ENCODE results near the genes MMP27 and ZC3H12C.

DNA sequence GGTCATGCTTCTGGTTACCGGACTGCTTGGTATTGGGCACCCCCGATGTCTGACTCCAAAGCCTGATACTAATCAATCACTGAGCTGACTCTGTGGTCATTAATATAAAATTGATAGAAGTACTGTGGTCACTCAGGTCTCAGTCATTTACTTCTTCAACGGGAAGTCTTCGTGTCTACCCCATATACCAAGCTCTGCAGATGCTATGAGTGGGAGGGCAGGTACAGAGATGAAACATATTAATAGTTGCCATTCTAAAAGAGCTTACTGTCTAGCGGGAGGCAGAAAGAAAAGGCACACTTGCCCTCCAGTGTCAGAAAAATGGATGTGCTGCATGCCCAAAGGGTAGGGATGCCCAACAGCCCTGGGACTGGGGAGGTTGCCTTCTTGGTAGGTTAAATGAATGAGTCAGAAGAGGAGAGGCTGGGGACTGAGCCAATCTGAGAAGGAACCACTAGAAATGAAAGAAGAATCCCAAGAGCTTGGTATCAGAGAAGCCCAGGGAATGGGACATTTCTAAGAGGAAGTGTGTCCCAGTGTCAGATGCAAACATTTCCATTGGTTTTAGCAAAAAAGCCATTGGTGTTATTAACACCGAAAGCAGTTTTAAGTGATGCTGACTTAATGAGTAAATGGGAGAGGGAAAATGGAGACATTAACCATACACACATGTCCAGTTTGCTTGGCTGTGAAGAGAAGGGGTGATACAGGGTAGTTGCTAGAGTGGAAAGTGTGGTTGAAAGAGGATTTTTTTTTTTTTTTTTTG is 1.2 kb downstream of the BIRC3 start:
- PRO-cap, result bidirectional peak, plus-strand start at position 411 of the sequence, minus-strand start at position 207 of the sequence
- CAGE, long polyA plus RNA, result no peak

- PRO-cap, result bidirectional peak, plus-strand start at chr11:102347986, minus-strand start at chr11:102347819; unidirectional peak, minus-strand start at chr11:102348242
- CAGE, long polyA plus RNA, result no peak
Measured at GRCh38 chr11:102347522-102348598, 846 bp downstream of the BIRC2 start.

DNA sequence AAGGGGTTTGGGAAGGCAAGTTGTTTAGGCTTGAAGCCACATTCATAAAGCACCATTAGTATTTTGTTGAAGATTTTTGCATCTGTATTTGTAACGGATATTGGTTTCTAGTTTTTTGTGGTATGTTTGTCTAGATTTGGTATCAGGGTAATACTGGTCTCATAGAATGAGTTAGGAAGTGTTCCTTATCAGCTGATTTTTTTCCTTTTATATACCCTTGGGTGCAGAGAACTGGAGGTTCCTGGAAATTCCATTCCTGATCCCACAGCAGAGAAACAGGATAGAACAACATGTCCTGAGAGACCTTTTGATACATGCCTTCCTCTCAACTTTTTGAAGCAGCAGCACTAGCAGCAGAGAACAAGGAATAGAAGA is 36.8 kb downstream of the BIRC2 start:
- PRO-cap, result no peak
- CAGE, long polyA plus RNA, result no peak

DNA sequence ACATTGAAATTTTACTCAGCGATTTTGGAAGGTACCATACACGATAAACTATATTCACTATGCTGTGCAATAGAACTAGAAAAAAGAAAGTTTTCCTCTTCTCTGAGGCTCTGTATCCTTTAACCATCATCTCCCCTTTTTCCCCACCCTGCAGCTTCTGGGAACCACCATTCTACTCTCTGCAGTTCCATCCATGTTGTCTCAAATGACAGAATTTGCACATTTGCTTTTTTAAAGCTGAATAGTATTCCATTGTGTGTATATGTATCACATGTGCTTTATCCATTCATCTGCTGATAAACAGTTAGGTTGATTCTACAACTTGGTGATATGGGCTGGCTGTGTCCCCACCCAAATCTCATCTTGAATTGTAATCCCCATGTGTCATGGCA is 21.2 kb downstream of the TMEM123 start:
- PRO-cap, result no peak
- CAGE, long polyA plus RNA, result no peak

DNA sequence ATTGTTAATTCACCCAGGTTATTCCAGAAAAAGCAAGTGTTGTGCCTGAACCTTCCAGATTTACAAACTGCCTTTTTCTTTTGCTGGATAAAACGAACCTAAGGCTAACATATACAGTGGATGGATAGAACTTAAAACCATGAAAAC is 1.3 kb downstream of the TMEM123 start:
- PRO-cap, result no peak
- CAGE, long polyA plus RNA, result no peak

GRCh38 chr11:102602992-102603573 is 22.0 kb downstream of the MMP20 start:
- PRO-cap, result no peak
- CAGE, long polyA plus RNA, result no peak

DNA sequence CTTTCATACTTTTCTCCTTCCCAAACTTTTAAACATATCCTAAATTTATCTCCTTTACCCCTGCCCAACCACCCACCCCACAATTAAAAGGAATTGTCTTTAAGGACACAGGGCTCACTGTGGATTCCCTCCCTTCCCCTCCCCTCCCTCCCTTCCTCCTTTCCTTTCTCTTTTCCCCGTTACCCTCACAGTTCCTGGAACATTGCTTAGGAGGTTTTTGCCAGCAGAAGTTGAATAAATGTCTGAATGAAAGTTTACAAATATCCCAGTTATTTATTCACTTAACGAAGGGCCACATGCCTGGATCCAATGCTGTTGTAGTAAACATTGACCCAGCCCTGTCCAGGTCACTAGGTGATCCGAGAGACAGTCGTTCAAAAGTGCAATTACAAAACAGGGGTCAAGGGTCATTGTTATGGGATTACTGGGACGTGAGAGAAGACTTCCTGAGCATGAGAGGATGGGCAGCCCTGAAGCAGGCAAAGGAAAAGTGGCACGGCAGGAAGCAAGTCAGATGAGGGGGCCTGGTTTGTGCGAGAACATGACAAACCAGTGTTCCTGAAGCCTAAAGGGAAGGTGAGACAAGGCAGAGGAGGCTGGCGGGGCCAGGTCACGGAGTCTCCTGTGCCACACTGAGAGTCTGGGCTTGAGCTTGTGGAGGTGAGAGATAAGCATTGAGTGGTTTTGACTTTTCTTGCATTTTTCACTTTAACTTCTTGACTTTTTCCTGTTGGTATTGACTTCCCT is 15.7 kb upstream of the MMP20 start:
- PRO-cap, result no peak
- CAGE, long polyA plus RNA, result no peak

GRCh38 chr11:102705475-102705903 is at the start of gene MMP27:
Gene MMP27, minus strand, starts transcription at chr11:102705769.
- PRO-cap, result no peak
- CAGE, long polyA plus RNA, result no peak

GRCh38 chr11:103738628-103739752 is 297.4 kb upstream of the DDI1 start:
- PRO-cap, result no peak
- CAGE, long polyA plus RNA, result no peak

DNA sequence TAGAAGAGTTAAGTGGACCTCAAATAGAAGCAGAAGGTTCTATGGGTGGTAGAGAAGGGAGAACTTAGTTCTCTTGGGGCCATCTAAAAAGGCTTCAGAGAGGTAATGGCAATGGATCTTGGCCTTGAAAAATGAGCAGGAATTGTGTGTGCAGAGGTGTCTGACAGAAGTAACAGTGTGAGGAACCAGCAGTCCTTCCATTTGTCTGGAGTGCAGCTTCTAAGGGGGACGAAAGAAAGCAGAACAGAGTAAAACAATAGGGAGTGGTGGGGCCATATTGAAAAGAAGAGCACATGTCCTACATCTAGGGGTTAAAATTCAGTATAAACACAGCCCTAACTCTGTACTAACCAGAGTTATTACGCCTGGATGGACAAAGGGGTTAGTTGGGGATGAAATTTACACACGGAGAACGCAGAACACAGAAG is 283.4 kb upstream of the DDI1 start:
- PRO-cap, result no peak
- CAGE, long polyA plus RNA, result no peak

- PRO-cap, result no peak
- CAGE, long polyA plus RNA, result no peak
Measured at GRCh38 chr11:104413963-104414271, 250.0 kb upstream of the PDGFD start.

DNA sequence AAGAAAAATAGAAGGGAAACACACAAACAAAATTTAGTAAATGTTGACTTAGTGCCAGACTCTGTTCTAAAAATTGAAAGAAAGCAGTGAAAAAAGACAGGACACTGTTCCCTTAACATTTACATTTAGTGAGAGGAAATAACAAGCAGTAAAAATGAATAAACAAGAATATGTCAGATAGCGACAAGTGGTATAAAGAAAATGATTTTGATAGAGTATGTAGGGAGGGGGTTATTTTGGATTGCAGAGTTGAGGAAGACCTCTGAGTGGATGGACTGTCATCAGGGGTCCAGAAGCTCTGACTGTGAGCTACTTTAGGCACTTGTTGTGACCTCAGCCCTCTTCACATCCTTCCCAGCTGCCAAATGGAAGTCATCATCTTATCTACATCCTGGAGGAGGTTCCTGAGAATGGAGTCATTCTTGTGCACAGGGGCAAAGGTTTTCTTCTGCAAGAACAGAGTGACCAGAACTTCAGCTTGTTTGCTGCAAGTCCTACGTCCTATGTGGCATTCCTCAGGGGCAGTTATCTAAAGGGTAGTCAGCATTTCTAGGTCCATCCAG is 393.7 kb downstream of the AASDHPPT start:
- PRO-cap, result no peak
- CAGE, long polyA plus RNA, result no peak

- PRO-cap, result no peak
- CAGE, long polyA plus RNA, result no peak
Measured at GRCh38 chr11:107455573-107456024, 2.0 kb downstream of the CWF19L2 start.

DNA sequence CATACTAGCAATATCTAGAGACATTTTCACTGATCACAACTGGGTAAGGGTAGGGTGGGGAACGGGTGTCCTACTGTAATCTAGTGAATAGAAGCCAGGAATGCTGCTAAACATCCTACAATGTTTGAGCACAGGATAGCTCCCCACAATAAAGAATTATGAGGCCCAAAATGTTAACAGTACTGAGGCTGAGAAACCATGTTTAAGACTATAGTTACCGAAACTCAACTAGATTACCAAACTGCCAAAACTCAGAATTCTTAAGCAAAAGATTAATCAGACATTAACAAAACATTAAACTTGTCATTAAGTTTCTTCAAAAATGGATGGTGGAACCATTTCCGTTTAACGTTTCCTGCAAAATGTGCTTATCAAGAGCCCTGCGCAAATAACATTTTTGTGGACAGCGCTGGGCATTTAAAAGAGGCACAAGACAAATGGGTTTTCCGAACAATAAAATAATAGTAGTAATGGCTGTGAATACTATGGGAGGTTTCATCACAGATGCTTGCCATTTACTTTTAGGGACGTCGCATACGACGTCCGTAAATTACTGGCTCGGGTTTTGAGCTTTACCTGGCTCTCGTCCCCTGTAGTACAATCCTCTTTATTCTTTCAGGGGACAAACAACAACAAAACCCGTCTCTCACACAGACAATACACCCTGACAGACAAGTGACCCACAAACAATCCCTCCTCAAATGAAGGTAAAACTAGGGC is 1.1 kb downstream of the NPAT start:
- PRO-cap, result no peak
- CAGE, long polyA plus RNA, result no peak

GRCh38 chr11:108923478-108923825 is 258.6 kb downstream of the DDX10 start:
- PRO-cap, result no peak
- CAGE, long polyA plus RNA, result no peak

GRCh38 chr11:110063688-110063988 is 29.6 kb upstream of the ZC3H12C start:
- PRO-cap, result no peak
- CAGE, long polyA plus RNA, result no peak

DNA sequence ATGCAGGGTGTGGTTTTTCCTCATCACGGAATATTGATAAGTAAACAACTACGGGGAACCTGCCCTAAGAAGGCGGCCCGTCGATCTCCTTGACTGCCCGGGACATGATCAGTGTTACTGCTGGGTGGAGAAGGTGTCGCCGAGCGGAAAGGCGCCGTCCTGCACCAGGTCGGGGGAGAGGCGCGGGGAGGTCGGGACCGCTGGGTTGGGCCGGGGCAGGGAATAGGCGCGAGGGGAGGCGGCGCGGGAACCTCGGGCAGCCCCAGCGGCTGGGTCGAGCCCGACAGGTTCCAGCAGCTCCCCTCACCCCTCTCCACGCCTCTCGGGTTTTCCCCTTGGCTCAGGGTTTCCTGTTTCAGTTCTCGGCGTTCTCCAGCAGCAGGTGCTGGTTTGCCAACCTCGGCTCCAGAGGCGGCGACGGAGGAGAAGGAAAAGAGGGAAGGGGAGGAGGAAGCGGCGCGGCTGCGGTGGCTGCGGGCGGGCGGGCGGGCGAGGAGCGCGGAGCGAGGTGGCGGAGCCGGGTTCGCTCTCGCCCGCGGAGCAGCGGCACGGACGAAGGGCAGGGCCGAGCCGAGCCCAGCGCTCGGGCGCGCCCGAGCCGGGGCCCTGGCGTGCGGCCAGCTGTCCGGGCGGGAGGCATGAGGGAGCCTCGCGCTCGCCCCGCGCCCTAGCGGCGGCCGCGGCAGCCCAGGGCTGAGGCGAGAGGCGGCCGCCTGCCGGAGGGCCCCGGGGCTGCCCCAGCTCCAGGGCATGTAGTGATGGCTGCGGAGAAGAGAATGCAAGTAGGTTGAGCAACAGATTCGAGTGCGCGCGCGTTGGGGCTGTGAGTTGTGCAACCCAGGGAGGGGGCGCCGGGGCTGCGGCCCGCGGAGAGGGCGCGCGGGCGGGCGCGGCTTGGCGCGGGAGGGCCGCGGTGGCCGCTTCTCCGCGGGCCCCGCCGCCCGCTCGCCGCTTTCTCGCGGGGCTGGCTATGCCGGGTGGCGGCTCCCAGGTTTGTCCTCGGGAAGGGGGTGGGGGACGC is at the start of gene ZC3H12C:
ZC3H12C (plus strand) TSS at position 951 of the 1,021 bp plus-strand sequence.
- PRO-cap, result unidirectional peak, plus-strand start at position 358 of the sequence
- CAGE, long polyA plus RNA, result no peak

DNA sequence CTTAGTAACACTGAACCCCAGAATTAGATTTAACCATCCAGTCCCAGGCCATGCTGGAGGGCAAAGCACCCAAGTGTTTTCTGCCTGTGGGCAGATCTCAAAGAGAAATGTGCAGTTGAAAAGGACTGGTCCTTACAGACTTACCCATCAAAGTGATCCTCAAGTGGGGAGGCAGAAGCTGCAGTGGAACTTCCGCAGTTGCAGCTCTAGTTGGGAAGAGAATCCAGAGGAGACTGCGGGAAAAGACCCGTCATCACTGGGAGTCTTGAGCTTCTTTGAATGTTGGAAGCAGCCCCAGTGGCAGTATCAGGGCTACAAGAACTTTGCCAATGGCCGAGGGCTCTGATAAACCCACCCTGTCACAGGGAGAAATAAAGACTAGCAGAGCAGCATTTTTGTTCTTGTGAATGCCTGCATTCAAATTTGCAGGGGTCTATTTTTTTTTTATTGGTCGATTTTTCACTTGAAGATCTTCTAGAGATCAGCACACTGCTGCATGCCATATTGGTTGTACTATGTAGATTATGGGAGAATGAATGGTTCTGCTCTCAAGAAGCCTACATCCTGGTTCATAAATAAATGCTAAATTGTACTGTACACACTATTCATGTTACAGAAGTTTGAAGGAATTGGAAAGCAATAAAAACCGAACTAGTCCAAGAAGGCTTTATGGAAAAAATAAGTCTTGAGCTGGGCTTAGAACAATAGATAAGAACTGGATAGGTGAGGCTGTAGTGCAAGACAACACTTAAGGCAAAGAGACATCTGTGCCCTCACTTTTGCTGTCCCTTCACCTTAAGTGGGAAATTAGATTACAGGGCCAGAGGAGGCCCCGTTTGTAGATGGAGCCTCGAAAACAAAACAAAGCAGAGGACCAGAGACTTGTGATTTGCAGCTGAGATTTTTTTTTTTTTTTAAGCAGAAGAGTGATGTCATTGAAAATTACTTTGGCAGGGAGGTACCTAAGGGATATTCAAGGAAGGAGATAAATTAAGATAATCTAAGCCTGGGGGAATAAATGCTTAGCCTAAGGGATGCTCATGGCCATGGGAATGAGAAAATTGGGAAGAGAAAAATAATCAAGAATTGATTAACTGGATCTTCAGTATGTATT is 31.1 kb downstream of the ZC3H12C start:
- PRO-cap, result no peak
- CAGE, long polyA plus RNA, result no peak

GRCh38 chr11:110253864-110254400 is 42.5 kb downstream of the RDX start:
- PRO-cap, result no peak
- CAGE, long polyA plus RNA, result no peak

DNA sequence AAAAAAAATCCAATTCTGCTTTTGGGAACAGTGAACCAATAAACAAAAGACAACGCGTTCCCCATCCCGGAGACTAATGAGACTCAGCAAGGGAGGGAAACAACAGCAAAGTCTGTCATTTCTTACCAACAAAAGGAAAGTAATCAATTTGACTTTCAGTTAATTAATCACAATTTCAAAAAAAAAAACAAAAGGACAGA is 2.0 kb downstream of the RDX start:
- PRO-cap, result no peak
- CAGE, long polyA plus RNA, result no peak

Measured in B cell (primary cell).